ENCODE measurements around a stretch of chr7.

DNA sequence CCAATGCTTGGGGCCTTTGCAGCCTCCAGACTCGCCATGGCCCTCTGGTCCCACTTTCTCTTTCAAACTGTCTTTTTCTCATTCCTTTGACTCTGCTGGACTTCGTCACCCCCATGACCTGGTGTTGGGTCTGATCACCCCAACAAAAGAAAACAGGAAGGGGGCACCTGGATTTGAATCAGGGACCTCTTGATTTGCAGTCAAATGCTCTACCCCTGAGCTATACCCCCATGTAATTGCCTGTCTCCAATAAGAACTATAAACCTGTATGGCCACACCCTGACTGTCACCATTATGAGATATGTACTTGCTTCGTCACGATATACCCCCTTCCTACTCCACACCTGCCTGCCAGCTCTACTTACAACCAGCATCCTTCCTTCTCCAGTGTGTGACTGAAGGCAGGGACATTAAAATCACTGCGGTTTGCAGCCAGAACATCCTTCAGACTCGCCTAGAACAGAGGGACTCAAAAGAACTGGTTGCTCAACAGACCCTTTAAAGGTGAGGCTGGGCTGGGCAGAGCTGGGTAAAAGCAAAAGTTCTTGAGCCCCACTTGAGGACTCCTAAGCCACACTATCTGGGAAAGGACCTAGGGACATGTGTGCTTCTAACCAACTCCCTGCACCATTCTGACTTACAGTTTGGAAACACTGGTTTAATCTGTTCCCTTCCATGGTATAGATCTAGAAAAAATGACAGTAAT is 101.7 kb upstream of the KRBA1 start:
- RRBS, result no CpG with 5 or more reads among the region's 6 CpGs

- RRBS, result 97% methylated on average over 5 of the region's 27 CpGs
Observed at GRCh38 chr7:149720432-149721200, 5.9 kb downstream of the KRBA1 start.

GRCh38 chr7:149730184-149730787 is 15.5 kb downstream of the KRBA1 start:
- RRBS, result no CpG with 5 or more reads among the region's 23 CpGs

DNA sequence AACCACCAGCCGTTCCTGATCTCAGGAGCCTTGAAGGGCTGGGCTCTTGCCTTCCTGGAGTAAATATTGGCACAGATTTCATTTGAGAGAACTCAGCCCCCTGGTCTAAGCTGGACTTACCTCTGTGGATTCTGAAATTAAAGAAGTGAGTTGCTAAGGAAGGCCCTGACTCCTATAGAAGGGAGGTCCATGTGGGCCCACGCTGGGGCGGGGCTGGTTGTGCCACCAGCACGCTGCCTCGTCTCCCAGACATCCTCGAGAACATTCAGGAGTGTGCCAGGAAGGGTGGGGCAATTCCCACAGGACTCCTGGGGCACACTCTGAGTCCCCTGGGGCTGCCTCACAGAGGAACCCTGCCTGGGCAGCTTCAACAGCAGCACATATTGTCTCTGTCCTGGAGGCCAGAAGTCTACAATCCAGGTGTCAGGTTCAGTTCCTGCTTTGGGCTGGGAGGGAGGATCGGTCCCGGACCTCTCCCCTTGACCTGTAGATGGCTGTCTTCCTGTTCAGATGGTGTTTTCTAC is 19.7 kb downstream of the KRBA1 start:
- RRBS, result no CpG with 5 or more reads among the region's 8 CpGs

DNA sequence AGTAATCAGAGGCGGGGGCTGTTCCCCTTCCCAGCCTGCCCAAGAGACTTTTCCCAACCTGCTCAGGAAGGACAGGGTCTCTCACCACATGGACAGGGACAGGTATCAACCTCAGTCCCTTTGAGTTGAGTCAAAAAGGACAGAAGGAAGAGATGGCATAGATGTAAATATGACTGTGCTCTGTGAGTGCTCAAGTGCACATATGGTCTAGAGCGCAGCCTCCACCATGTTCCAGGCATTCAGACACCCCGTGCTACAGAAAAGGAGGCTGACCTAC is 2.8 kb downstream of the ZNF467 start:
- RRBS, result no CpG with 5 or more reads among the region's 3 CpGs

DNA sequence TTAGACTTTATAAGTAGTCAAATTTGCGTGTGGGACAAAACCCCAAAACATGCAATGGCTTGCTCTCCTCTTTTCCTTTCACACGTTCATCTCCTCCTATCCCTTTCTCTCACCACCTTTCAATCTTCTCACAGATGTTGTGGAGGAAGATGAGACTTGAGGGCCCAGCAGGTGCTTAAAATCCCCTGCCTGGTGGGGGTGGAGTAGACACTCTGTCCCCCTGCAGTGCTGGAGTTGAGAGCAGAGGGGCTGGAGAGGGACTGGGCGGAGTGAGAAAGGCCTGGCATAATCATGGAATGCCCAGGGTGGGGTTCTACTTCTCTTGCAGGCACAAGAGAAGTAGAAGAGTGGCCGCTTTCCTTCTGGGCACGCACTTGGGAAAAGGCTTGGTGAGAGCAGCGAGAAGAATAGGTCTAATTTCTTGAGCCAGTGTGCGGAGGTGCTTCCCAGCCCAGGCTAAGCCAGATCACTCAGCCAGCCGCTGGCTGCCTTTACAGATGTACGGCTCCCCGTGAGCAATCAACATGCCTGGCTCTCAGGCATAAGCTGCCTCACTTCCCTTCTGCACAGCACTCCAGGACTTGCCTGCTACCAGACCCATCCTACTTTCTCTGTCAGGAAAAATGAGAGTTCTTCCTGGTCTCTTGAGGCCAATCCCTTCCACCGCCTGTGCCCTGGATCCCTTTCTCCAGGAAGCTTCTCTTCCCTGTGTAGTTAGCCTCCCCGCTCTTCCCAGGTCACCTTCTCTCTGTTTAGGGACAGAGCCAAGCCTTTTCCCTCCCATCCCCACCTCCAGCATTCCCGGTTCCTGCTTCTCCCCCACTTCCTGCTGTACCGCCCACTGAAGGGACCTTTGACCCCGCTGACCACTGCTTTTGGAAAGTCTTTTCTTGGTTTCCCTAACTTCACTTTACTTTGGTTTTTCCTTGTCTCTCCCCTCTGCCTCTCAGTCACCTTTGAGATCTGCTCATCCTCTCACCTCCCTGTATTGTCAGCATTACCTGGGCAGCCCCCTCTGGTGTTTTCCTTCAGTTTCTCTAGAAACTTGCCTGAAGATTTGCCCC is 1.0 kb upstream of the ACTR3C start:
- RRBS, result no CpG with 5 or more reads among the region's 15 CpGs

- RRBS, result no CpG with 5 or more reads among the region's 14 CpGs
Observed at GRCh38 chr7:150382109-150382644, 3.0 kb downstream of the ZNF775 start.

DNA sequence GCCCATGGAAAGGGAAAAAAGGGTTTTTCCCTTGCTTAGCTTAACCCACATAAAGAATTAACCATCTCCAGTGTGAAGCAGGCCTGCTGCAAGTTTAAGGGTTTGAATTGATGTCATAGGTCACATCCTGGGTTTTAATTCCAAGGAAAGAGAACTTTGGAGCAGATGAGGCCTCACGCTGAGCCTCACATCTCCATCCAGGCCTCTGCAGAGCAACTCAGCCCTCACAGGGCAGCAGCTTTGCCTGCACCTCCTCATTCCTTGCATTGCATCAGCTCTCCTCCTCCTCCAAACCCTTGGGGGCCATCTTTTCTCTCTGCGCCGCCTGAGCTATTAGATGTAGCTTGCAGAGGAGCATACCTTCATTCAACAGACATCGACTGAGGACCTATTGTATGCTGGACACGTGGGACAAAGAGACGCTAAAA is 3.3 kb upstream of the ENSG00000284691 start:
- RRBS, result no CpG with 5 or more reads among the region's 6 CpGs

DNA sequence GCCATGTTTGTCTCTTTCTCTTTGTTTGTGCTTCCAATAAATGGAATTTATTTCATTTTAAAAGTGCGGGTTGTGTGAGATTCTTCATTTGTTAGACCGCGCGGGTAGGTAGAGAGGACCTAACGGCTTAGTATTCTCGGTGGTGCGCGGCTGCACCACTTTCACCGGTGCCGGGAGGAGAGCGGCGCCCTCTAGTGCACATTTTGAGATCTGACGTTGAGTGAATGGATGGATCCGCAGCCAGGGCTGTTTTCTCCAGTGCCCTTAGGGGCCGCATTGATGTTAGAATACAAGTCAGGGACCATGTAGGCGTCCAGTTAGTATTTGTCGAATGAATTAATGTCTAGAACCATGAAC is 15.5 kb downstream of the ENSG00000284691 start:
- RRBS, result no CpG with 5 or more reads among the region's 17 CpGs

GRCh38 chr7:150448359-150449271 is 1.8 kb upstream of the GIMAP8 start:
- RRBS, result no CpG with 5 or more reads among the region's 25 CpGs

DNA sequence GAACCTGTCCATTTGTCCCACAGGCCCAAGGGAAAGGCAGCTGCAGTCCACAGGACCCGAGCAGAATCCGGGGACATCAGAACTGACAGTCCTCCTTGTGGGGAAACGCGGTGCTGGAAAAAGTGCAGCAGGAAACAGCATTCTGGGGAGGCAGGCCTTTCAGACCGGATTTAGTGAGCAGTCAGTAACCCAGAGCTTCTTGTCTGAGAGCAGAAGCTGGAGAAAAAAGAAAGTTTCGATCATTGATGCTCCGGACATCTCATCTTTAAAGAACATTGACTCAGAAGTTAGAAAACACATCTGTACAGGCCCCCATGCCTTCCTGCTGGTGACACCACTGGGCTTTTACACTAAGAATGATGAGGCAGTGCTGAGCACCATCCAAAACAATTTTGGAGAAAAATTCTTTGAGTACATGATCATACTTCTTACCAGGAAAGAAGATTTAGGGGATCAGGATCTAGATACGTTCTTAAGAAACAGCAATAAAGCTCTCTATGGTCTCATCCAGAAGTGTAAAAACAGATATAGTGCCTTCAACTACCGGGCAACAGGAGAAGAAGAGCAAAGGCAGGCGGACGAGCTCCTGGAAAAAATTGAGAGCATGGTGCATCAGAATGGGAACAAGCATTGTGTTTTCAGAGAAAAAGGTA is 23.7 kb downstream of the GIMAP8 start:
- RRBS, result 86% methylated on average over 4 of the region's 11 CpGs

GRCh38 chr7:150477295-150478133 is 27.1 kb downstream of the GIMAP8 start:
- RRBS, result no CpG with 5 or more reads among the region's 21 CpGs

DNA sequence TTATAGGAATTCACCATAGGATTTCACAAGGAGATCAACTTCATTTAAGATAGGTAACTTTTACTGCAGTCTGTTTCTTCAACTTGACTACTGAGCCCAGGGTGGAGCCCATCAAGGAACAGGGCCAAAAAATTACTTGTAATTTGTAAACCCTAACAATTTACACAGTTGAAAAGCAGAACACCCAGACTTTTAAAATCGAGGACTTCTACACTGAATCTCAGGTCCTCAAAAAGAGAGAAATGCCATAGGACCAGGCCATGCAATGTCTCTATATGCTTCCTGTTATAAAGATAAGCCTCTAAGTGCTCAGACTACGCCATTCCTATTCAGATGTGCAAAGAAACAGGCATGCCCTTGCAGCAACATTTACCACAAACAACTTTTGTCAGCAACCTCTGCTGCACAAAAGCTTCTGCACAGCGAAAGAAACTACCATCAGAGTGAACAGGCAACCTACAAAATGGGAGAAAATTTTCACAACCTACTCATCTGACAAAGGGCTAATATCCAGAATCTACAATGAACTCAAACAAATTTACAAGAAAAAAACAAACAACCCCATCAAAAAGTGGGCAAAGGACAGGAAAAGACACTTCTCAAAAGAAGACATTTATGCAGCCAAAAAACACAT is 10.5 kb upstream of the GIMAP4 start:
- RRBS, result no CpG with 5 or more reads among the region's 3 CpGs

DNA sequence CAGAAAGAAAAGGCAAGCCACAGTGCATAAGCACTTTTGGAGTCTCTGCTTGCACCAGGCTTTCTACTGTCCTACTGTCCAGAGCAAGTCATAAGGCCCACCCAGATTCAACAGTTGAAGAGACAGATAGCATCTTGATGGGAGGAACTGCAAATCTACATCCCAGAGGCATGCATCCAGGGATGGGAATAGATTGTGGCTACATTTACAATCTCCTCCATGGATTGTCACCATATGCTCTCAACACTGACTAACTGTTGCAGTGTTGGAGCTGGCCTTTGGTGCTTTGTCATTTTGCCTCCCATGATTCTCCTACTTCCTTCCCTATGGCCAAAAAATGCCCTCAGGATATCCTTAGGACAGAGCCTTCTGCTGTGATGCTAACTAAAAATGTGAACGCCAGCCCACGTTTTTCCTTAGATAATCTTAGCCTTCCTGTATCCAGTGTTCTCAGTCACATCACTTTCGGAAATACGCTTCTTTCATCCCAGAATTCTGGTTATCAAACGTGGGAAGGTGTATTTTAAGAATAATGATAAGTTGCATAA is 3.7 kb downstream of the GIMAP4 start:
- RRBS, result no CpG with 5 or more reads among the region's 5 CpGs

- RRBS, result no CpG with 5 or more reads among the region's 3 CpGs
Observed at GRCh38 chr7:150687662-150688175, 2.2 kb downstream of the GIMAP2 start.

DNA sequence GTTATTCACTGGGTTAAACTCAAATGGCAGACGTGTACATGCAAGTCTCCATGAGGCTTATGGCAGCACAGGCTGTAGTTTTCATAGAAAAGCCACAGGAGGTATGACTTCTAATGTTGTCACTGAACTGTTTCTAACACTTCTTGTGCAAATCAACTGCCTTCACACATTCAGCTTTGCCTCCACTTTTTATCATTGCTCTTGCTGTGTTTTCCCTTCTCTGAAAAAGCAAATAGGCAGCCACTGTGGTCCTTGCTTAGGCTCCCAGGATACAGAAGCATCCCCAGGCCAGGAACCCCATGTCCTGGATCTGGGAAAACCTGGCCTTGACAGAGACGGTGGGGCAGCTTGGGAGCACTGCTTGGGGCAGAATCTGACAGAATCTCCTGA is 5.2 kb upstream of the GIMAP5 start:
- RRBS, result no CpG with 5 or more reads among the region's 2 CpGs

DNA sequence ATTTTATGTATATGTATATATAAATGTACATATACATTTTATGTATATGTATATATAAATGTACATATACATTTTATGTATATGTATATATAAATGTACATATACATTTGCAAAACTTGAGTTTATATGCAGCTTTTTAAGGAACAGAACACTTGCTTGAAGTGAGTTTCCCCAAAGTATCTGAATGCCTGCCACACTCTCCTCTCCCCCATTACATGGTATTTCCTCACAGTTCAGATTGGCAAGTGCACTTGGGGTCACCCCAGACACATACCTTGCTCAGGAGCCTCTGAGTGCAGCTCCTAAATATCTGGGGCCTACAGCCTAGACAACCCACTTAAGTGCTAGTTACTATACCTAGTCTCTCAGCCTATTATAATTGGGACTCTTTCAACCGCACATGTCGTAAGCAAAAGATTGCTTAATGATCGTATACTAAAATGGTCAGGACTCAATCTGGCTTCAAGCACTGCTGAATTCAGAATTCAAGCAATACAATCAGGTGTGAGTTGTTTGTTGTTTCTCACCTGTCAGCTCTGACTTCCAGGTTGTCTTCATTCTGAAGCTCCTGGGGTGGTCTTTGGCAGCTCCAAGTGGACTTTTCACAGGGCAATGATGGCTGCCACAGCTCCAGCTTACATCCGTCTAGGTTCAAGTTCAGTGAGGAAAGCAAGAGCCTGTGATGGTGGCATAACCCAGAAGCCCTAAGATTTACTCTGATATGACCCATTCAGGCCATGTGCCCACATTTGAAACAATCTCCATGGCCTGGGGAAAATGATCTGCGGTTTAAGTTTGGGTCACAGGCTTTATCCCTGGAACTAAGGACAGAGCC is 19.8 kb downstream of the TMEM176B start:
- RRBS, result no CpG with 5 or more reads among the region's 5 CpGs

- RRBS, result no CpG with 5 or more reads among the region's 5 CpGs
Observed at GRCh38 chr7:150793684-150794330, 6.4 kb downstream of the TMEM176B start.

DNA sequence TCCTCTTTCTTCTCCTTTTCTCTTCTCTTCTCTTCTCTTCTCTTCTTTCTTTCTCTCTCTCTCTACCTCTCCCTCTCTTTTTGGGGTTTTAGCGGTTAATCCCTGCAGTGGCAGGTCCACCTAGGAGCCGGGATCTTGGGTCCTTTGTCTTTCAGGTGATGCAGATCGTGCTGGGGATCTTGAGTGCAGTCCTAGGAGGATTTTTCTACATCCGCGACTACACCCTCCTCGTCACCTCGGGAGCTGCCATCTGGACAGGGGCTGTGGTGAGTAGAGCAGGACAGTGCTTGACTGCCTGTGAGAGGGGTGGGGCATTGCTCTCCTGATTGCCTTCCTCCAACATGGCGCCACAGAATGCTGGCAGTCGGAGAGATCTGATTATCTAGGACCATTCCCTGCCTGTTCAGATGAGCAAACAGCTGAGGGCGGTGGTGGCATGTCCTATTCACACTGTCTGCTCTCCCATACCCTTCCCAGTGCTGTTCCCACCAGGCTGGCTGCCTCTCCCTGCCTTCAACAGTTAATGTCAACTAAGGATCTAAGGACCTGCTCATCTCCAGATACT is 1.6 kb downstream of the TMEM176A start:
- RRBS, result no CpG with 5 or more reads among the region's 10 CpGs

DNA sequence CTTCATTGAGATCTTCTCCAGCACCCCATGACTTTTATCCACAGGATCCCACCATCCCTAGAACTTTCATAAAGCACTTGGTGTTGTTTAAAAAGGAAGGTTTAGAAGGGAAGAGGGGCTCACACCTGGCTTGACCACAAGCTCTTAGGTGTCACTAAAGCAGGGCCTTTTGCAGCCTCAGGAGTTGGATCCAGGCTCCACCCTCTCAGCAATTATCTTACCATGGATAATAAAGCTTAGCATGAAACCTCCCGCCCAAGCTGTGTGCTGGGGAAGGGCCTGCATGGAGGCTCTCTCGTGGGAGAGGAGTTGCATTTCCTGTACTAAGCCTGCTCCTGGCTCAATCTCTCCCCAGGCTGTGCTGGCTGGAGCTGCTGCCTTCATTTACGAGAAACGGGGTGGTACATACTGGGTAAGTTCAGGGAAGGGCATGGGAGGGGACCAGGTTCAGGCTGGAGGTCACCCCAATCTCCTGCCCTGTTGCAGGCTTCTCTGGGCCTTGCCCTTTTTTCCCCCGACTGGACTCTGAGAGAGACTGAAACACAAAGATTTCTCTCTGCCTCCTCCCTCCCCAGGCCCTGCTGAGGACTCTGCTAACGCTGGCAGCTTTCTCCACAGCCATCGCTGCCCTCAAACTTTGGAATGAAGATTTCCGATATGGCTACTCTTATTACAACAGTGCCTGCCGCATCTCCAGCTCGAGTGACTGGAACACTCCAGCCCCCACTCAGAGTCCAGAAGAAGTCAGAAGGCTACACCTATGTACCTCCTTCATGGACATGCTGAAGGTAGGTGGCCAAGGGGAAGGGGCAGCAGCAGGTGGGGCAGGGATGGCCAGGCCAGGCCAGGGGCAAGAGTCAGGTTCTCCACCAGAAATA is 2.7 kb downstream of the TMEM176A start:
- RRBS, result no CpG with 5 or more reads among the region's 10 CpGs